ENCODE data around the gene ARF4.

GRCh38 chr3:56825540-56826138 lies 23.9 kb upstream of the ARHGEF3 start:
- RAMPAGE, long total RNA, result no peak
- RRBS, result no CpG with 5 or more reads among the region's 4 CpGs

DNA sequence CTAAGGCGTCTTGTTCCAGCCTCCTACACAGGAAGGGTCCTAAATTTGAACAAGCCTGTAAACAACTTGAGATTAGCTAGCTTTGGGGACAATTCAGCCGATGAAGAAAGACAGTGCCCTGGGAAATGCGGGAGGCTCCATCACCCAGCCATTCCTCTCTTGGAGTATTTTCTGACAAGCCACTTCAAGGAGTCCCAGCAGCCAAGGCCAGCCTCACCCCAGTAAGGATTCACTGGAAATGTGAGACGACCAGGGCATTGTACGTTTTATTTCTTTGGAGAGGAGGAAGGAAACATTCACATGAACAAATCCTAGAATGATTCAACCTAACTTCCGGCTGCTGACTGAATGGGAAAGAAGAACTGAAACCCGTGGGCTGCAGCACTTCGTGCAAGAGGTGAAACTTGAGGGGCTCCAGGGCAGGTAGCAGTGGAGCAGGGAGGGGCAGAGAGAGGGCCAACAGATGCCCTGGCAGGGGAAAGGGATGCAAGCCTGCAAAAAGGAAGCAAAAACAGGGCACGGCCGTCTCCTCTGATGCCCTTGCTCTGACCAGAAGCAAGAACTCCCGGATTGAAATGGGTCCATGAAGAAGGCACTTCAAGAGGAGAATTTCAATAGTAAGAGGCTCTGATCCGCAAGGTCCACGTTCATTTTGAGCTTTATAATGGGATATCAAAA lies 116.5 kb upstream of the ARHGEF3 start:
- RAMPAGE, long total RNA, result no peak
- RRBS, result no CpG with 5 or more reads among the region's 13 CpGs

DNA sequence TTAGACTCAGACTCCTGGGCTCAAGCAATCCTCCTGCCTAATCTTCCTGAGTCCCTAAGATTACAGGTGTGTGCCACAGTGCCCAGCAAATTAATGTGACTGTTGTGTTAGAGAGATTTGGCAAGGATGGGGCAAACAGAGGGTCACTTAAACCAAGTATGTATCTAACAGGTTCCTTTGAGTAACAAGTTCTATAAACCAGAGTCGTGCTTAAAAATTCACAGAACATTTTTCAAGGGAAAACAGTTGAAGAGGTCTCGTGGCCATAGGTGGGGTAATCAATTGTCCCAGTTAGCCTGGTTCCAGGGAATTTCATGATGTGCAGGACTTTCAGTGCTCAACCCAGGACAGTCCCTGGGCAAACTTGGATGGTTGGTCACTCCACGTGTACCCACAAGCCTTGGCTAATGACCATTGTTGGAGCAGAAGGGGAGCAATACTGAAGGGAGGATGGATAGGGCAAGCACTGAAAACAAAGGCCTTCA lies 104.1 kb upstream of the SPATA12 start:
- RAMPAGE, long total RNA, result no peak
- RRBS, result no CpG with 5 or more reads among the region's 3 CpGs

DNA sequence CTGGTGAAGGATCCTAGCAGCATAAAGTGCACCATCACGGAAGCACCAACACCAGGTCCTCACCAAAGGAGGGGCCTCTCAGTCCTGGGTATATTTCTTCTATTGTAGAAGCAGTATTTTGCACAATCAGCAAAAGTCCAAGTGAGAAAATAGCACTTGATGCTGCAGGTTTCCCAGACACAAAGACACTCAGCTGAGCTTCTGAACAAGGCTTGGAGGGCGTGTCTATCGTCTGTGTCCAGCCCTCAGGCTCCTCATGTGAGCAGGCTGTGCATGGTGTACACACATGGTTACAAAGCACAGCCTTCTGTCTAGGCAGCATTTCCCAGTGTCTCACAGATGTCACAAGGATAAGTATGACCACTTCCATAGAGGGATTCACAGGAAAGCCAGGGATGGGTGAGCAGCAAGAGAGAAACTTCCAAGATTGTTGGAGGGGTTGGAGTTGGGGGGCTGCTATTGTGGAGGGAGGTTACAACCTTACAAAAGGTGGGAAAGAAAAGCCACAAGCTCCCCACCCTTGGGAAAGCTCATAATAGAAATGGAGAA lies 98.2 kb upstream of the SPATA12 start:
- RAMPAGE, long total RNA, result no peak
- RRBS, result no CpG with 5 or more reads among the region's 3 CpGs

DNA sequence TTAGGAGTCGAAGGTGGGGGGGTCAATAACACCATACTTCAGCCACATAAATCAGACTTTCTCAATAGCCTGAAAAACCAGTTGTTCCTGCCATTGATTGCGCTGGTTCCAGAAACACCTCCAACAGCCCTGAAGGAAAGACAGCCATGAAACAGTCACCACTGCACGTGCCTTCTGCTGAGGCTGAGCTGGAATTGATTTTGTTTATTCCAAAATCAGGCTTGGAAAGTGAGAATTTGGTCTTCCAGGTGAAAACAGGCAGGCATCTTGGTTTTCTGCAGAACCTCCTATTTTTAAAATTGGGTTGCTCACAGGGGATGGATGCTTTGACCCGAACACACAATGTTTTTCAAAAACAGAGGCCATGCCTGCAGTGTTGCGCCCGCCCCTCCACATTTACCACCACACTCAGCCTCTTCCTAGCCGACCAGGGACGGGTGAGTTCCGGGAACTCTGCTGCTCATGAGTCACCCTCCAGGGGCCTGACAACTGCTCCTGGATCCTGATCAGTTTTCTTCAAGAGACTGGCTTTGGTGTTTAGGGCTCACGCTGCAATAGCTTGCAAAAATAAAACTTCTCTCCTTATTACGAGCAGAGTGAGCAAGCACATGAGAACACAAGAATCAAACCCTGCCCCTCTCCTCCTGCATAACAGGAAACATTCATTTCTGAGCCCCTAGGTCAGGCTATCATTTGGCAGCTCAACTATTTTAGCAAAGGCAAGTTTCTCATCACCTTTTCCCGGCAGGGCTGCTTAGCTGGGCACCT lies 53.1 kb upstream of the SPATA12 start:
- RAMPAGE, long total RNA, result no peak
- RRBS, result no CpG with 5 or more reads among the region's 12 CpGs

GRCh38 chr3:57556984-57557916 lies 1.2 kb downstream of the PDE12 start:
- RAMPAGE, long total RNA, result no peak
- RRBS, result 6% methylated on average over 3 of the region's 45 CpGs

DNA sequence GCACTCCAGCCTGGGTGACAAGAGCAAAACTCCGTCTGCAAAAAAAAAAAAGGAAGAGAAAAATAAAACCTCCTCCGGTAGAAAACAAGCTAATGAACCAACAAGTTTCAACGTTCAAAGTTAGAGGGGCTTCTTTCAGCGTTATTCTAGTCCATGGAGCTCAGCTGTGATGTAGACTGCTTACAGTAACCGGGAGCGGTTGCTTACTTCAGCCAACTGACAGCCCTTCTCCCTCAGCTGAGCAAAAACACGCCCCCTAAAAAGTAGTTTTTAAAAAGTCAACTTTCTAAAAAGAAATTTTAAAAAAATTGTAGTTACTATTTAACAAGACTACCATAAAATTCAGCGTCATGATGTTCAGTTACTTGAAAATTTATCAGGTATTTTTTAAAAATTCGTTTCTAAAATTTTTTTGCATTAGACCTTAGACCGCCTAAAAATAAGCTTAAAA lies 1.2 kb downstream of the ARF4 start:
- RAMPAGE, long total RNA, result no peak
- RRBS, result 0% methylated on average over 2 of the region's 10 CpGs

- RAMPAGE, long total RNA, result start-site peak on the minus strand at chr3:57597343-57597420, 575 and 132 reads in 2 replicates
- RRBS, result 1% methylated on average over 21 of the region's 51 CpGs
These were observed at the start of gene ARF4 for GRCh38 chr3:57596755-57597504. ARF4 (minus strand) TSS chr3:57597344.

DNA sequence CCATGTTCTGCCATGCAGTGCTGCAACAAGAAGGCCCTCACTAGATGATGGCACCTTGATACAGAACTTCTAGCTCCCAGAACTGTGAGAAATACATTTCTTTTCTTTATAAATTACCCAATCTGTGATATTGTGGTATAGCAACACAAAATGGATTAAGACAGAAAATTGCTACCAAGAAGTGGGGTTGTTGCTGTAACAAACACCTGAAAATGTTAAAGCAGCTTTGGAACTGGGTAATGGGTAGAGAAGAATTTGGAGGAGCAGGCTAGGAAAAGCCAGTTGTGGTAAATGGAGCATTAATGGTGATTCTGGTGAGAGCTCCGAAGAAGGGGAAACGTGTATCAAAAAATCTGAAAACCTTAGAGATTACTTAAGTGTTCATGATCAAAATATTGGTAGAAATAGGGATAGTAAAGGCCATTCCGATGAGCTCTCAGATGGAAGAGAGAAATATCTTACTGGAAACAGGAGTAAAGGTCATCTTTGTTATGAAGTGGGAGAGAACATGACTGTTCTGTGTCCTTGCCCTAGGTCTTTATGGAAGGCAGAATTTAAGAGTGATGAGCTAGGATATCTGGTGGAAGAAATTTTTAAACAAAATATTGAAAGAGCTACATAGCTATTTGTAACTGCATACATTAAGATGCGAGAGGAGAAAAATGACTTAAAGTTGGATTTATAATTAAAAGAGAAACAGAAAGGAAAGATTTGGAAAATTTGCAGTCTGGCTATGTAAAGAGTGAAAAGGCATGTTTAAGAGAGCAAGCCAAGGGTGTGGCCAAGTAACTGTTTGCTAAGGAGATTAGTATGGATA lies 27.0 kb downstream of the SLMAP start:
- RAMPAGE, long total RNA, result no peak
- RRBS, result no CpG with 5 or more reads among the region's 4 CpGs

DNA sequence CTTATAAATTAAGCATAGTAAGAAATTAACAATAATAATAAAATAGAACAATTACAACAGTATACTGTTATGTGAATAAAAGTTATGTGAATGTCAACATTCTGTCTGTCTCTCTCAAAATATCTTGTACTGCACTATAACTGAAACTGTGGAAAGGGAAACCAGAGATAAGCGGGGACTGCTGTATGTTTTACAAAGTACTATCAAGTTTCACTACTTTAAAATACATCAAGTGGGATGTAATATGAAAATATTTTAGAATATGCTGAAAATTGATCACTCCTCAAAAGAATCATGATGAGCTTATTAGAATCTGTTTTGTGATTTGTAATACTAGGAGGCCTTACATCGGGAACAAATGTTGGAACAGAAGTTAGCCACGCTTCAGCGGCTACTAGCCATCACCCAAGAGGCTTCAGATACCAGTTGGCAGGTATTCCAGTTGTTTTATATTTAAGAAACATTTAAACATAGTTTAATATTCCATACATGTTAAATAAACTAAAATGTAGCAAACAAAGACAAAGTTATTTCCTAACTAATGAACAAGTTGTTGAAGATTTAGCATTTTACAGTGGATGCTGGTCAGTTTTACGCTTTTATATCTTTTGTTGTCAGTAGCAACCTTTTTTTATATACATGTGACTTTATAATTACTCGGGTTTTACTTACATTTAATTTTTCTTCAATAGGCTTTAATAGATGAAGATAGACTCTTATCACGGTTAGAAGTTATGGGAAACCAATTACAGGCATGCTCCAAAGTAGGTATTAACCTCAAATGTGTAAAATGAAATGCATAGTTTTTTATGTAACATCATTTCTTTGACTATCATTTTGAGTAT lies 101.5 kb downstream of the SLMAP start:
- RAMPAGE, long total RNA, result no peak
- RRBS, result no CpG with 5 or more reads among the region's 7 CpGs

GRCh38 chr3:57948717-57949120 lies 59.5 kb upstream of the FLNB start:
- RAMPAGE, long total RNA, result no peak
- RRBS, result no CpG with 5 or more reads among the region's 9 CpGs

GRCh38 chr3:57972469-57973160 lies 35.6 kb upstream of the FLNB start:
- RAMPAGE, long total RNA, result no peak
- RRBS, result no CpG with 5 or more reads among the region's 10 CpGs

DNA sequence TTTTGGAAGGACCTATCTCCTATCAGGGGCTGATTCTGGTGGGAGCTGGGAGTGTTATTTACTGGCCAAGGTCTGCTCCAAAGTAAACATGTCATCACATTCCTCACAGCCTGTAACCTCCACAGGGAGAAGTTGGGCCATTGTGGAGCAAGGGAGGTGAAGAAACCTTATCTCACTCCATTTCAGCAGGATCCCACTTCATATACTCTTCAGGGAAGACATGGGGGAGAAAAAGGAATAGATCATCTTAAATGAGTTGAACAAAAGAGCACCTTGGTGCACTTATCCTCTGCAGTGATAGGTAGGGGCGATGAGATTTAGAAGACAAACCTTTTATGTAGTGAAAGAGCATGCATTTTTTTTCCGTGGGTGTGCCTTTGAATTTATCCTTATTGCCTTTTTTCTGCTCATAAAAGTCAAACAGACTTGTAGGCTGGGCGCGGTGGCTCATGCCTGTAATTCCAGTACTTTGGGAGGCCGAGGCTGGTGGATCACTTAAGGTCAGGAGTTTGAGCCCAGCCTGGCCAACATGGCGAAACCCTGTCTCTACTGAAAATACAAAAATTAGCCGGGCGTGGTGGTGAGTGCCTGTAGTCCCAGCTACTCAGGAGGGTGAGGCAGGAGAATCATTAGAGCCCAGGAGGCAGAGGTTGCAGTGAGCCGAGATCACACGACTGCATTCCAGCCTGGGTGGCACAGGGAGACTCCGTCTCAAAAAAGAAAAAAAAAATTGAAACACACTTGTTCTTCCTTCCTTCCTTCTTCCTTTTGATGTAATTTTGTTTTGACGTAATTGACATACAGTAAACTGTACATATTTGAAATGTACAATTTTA lies 15.5 kb upstream of the FLNB start:
- RAMPAGE, long total RNA, result no peak
- RRBS, result no CpG with 5 or more reads among the region's 12 CpGs

DNA sequence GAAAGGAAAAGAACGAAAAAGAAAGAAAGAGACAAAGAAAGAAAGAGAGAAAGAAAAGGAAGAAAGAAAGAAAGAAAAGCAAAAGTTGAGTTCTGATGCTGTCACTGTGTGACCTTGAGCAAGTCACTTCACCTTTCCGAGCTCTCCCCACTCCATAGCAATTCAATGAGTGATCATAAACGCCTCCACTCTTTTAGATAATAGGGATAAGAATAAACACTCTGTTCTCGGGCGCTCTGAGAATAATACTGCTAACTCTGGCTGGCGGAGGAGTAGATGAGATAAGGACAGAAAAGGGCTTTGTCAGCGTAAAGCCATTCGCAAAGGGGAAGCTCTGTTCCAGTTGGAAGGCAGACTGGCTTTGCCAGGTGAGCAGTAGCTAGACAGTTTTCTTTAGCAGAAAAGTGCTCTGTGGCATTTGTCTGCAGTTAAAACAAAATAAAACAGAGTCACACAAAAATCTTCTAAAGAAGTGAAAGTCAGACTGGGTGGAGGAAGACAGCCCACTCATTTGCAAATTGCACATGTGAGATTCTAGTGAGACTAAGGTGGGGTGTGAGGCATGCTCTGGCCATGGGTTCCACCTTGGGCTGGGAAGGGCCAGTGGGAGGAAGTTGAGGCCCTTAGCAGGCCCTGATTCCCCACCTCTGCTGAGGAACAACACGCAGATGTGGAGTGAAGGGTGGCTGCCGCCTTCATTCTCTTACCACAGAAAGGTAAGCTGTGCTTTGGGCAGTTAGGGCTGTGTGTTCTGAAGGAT lies 9.5 kb upstream of the FLNB start:
- RAMPAGE, long total RNA, result no peak
- RRBS, result no CpG with 5 or more reads among the region's 10 CpGs

DNA sequence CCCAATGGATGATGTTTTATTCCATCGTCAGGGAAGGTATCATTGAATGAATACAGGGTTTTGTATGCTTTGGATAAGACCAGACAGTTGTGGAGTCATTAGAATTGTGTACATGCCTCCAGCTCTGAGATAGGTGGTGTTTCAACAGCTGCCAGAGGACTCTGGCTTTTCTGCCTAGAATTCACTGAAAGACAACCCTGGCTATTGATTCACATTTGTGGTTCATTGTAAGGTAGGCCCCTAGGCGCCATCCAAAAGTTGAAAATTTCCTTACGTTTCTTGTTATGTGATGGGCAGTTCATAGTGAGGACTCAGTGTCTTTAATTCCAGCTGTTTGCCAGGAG lies 4.5 kb downstream of the FLNB start:
- RAMPAGE, long total RNA, result no peak
- RRBS, result no CpG with 5 or more reads among the region's 3 CpGs

DNA sequence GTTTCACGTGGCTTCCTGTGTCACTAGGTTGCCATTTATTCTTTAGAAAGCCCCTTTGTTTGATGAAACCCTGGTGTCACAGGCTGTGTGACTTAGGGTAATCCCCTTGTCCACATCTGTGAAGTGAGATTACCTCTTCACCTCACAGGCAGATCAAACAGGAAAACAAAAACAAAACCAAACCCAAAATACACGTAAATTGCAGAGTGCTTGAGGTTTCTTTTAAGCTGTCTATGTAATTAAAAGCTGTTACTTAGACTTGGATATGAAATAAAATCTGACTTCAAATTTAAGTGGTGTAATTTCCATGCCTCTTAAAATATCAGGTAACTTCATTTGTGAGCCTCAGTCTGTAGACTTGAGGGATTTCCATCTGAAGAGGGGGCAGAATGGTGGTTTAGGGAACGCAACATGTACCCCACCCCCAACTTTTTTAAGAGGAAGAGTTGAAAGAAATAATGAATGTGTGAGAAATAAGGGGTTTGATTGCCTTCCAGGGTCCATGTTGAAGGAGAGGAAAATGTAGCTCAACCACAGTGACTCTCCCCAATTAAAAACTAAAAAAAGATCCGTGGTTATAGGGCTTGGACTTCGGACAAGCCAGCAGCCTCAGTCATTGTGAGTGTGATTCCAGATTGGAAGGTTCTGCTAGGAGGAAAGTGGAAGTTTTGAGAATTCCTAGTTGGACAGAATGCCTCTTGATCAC lies 27.0 kb downstream of the FLNB start:
- RAMPAGE, long total RNA, result no peak
- RRBS, result no CpG with 5 or more reads among the region's 5 CpGs

DNA sequence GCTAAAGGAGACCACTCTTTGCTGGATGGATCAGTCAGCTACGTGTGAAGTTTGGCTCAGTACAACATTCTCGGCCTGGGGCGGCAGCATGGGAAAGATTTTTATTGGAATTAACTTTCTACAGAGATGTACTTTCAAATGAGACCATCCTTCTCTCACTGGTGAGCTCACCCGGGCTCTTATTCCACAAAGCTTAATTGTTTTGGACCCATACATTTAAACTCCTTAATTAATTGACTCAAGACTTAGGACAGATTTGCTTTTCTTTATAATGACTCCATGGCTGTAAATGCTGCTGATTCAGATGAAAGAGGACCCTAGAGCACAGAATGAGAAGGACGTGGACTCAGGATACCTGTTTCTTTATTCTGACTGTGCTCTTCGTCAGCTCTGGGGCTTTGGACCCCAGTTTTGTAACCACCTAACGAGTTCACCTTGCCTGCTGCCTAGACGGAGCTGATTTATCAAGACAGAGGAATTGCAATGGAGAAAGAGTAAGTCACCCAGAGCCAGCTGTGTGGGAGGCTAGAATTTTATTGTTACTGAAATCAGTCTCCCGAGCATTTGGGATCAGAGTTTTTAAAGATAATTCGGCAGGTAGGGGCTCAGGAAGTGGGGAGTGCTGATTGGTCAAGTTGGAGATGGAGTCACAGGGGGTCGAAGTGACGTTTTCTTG lies 27.7 kb downstream of the FLNB start:
- RAMPAGE, long total RNA, result no peak
- RRBS, result no CpG with 5 or more reads among the region's 12 CpGs

DNA sequence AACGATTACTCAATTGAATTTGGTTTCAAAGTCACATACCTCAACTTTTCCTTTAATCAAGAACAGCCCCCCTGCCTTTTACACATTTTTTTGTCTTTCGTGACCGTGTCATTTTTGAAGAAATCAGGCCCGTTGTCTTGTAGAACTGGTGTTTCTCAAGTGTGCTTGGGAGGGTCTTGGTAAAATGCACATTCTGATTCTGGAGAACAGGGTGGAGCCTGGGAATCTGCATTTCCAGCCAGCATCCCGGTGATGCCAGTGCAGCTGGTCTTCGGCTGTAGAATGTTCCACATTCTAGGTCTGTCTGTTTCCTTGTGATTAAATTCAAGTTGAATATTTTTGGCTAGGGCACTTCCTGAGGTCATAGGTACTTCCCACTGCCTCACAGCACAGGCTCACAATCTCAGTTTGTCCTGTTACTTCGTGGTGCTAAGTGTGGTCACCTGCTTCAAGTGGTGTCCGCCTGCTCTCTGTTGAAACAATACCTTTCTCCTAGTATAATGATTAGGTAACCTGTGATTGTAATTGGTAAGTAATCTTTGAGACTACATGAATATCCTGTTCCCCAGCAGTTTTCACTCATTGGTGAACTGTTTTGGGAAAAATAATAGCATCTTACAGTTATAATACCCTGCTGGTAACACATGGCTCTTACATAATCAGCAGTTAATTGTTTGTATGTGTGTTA lies 40.1 kb downstream of the FLNB start:
- RAMPAGE, long total RNA, result no peak
- RRBS, result no CpG with 5 or more reads among the region's 8 CpGs

- RAMPAGE, long total RNA, result no peak
- RRBS, result no CpG with 5 or more reads among the region's 11 CpGs
These were observed 73.8 kb downstream of the FLNB start for GRCh38 chr3:58081979-58082547.

GRCh38 chr3:58167342-58167925 lies 43.3 kb downstream of the DNASE1L3 start:
- RAMPAGE, long total RNA, result no peak
- RRBS, result 90% methylated on average over 4 of the region's 12 CpGs